Metastatic Liver Carcinoma in the Adrenal Gland (tissue), 2 donors: ENCODE results near the genes WWC2 and ENPP6.

GRCh38 chr4:176380582-176381295, 61.0 kb downstream of the SPCS3 start:
- PRO-cap, 2 experiments, result peak in 1 of 2 experiments; most common minus-strand start chr4:176380944 (in 1)

DNA sequence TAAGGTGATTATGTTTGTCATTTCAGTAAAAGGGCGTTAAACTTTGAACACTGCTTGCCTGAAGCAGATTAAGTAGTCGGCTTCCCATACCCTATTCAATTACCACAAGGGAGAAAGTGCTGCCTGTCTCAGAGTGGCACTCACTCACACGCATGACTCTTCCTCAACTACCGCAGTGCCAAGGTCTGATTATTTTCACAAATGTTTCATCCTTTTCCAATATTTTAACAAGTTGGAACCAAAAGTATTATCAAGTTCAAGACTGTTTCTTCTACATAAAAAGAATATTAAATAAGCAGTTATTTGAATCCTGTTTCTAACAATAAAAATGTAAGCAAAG, 10.9 kb downstream of the VEGFC start:
- PRO-cap, 2 experiments, result no peak in any of the 2 experiments

GRCh38 chr4:176905473-176905934, 112.8 kb upstream of the VEGFC start:
- PRO-cap, 2 experiments, result no peak in any of the 2 experiments

DNA sequence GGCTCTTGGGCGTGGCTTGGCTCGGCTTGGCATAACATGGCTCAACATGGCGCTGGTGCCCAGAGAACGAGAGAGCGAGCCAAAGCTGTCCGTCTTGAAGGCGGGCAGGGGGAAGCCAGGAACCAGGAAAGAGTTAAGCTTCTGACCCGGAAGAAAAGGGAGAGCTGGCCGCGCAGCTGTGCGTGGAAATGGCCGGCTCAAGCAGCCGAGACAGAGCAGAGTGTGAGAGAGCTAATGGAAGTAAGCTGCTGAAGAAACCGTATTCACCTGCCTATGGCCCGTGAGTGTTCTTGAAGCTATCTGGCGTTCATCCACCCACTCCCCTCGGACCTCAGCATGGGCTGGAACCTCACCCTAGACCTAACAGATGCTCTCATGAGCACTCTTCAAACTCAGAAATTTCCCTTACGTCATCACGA, 286.4 kb upstream of the AGA start:
- PRO-cap, 2 experiments, result no peak in any of the 2 experiments

- PRO-cap, 2 experiments, result no peak in any of the 2 experiments
Measured at GRCh38 chr4:178322880-178323222, 880.6 kb upstream of the AGA start.

- PRO-cap, 2 experiments, result no peak in any of the 2 experiments
Measured at GRCh38 chr4:179465162-179465845, 2023.1 kb upstream of the AGA start.

- PRO-cap, 2 experiments, result no peak in any of the 2 experiments
Measured at GRCh38 chr4:181549118-181549590, 694.0 kb upstream of the TENM3 start.

- PRO-cap, 2 experiments, result no peak in any of the 2 experiments
Measured at GRCh38 chr4:182593677-182594171, 323.5 kb downstream of the DCTD start.

- PRO-cap, 2 experiments, result no peak in any of the 2 experiments
Measured at GRCh38 chr4:182887833-182888253, 29.3 kb downstream of the DCTD start.

DNA sequence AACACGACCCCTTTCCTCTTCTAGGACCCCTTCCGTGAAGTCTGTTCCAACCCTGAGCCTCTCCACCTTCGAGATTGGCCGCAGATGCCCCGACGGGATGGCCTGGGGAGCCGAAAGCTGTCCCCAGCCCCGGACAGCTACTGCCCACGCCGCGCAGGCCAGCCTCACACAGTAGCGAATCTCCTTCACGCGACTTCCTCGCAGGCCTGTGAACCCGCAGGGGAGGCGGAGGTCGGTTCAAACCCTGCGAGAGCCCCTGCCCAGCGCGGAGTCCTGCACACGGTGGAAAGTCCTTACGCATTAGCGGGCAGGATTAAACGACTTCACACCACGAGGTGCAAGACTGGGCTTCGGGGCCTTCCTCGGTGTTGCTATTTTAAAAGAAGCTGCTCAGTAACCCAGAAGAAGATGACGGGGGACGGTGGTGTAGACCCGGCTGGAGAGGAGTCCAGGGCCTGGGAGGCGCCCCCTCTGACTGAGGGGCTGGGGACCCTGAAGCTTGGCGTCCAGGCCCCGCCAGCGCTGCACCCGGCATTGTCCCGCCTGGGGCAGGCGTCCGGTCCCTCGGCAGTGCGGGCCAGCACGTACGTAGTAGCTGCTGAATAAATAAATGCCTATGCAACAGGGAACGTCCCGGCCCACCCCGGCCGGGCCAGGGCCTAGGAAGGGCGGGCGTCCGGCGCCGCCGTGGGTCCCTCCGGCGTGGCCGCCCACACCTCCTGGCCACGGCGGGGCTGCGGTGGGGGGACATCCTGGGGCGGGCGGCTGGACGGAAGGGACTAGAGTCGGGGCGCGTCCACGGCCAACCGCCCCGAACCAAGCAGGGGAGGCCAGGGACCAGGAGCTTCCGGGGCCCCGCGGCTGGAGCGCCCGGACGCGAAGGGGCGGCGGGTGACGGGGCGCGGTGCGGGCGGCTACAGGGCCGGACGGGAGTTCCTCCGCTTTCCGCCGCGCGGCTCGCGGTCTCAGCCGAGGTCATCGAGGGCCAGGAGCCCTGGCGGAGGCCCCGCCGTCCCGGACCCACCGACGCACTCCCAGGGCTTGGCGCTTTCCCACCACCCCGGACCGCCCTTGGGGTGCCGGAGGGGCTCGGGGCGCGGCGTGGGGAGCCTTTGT, 1.1 kb upstream of the WWC2 start:
- PRO-cap, 2 experiments, result peak in 1 of 2 experiments; most common plus-strand start position 655 of the sequence (in 1); most common minus-strand start position 574 of the sequence (in 1)

DNA sequence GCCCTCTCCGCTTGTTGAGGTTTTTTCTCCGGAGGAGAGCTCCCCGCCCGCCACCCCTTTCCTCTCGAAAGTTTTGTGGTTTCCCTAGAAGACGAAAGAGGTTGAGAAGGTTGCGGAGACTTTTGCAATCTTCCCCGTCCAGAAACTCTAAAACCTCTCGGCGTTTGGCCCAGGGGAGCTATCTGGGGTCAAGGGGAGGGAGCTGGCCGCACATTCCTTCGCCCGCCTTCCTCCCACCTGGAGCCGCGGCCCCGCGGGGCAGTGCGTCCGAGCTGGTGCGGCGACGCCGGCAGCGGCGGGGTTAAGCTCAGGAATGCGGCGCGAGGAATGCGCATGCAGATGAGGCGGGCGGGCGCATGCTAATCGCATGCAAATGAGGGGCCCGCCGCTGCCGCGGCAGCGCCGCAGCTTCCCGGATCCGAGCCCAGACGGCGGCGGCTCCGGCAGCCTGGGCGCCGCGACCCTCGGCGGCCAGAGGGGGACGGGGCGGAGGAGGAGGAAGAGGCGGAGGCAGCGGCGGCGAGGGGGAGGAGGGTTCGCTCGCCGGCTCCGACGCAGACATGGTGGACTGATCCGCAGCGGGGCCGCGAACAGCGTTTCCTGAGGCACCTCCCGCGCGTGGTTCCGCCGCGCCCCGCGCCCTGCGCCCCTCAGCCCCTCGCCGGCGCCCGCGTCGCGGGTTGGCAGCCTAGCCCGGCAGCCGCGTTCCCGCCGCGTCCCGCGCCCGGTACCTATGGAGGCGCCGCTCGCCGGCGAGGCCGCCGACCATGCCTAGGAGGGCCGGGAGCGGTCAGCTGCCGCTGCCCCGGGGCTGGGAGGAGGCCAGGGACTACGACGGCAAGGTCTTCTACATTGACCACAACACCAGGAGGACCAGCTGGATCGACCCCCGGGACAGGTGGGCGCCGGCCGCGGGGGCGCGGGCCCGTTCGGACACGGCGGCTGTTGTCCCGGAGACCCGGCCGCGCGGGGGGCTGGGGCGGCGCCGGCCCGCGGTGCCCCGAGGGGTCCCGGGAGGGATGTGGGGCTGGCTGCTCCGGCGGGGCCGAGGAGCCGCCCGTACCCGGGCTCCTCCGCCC, at the start of gene WWC2:
TSS of gene WWC2 (plus strand) at position 533 of the 1,079 bp plus-strand sequence.
- PRO-cap, 2 experiments, result peak in 2 of 2 experiments; most common plus-strand start position 427 of the sequence (in 2); most common minus-strand start position 274 of the sequence (in 2)

GRCh38 chr4:183100804-183101175, 1.7 kb downstream of the WWC2 start:
- PRO-cap, 2 experiments, result no peak in any of the 2 experiments

DNA sequence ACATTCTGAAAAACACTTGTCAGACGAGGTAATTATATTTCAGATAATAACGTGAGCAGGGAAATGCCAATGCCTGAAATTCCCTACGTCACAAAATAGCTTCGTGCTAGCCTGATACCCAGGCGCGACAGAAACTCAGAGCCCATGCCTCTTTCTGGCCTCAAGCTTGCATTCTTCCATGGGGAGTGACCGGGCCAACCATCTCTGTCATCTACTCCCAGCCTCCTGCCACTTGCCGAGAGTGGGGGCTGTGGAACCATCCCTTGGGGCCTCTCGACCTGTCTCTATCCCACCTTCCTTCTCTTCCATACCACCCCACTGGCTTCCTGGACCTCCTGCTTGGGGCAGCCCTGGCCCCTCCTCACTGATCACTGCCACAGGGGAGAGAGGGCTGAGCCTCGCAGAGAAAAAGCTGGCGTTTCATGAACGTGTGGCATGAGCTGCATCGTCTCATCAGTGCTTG, 34.5 kb upstream of the CDKN2AIP start:
- PRO-cap, 2 experiments, result no peak in any of the 2 experiments

- PRO-cap, 2 experiments, result no peak in any of the 2 experiments
Measured at GRCh38 chr4:183746771-183747317, 87.8 kb downstream of the TRAPPC11 start.

- PRO-cap, 2 experiments, result no peak in any of the 2 experiments
Measured at GRCh38 chr4:183876034-183876929, 28.8 kb upstream of the STOX2 start.

DNA sequence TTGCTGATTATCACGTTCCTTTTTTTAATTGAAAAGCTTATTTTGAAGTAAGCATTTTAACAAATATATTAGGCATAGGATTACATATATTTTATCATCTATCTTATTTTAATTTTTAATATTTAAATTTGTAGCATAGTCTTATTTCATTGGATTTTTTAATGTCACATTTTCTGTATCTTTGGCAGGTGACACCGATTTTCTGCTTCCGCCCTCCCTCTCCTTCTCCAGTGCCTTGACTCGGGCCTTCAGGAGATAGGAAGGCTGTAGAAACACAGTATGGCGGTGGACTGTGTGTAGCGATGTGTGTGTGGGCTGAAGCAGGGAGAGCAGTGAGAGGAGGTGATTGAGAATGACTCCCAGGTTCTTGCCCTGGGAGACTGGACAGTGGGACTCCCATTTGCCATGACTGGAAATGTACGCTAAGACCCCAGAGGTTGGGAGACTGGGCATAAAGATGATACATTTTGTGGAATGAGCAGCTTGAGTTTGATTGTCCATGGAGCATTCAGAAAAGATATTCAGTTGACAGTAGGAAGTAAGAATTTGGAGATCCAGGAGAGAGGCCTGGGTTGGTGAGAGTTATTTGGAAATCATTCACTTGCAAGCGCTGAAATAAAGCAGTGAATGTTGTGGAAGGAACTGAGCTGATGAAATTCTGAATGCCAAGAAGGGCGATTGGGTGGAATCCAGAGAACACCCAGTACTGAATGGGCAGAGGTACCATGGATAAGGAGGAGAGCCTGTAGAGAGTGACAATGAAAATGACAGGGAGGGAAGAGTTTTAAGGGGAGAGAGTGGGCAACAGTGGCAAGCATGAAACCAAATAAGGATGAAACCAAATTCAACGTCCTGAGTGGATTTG, 6.9 kb upstream of the STOX2 start:
- PRO-cap, 2 experiments, result no peak in any of the 2 experiments

DNA sequence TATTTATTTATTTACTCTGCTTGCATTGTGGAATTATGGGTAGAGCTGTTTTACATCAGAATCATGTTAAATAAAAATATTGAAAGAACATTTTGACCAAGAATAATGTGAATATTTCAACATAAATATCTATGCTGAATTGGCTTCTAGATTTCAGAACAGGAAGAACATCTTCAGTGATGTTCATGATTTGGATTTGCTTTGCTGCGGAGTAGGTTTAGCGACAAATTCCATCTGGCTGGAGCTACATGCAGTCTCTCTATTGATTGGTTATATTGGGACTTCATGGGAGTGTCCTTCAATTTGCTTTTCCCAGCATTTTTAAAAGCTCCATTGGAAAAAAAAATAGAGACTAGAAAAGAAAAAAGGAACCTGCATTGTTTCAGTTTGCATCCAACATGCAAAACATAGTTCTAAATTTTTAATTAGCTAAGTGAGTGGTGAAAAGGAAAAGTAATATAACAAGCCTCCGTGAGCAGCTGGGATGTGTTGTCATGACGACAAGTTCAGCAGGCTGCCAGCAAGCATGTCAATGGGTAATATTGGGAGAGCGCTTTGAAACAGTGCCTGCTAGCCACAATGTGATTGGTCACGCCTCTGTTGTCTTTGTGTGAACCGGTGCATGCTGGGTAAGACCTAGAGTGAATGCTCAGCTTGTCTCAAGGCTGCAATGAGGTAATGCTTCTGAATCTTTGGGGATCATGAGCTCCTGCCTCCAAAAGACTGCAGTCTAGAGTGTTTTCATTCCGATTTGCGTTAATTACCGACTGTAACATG, 54.7 kb downstream of the STOX2 start:
- PRO-cap, 2 experiments, result no peak in any of the 2 experiments

- PRO-cap, 2 experiments, result no peak in any of the 2 experiments
Measured at GRCh38 chr4:184097089-184097716, 120.5 kb downstream of the ENPP6 start.

DNA sequence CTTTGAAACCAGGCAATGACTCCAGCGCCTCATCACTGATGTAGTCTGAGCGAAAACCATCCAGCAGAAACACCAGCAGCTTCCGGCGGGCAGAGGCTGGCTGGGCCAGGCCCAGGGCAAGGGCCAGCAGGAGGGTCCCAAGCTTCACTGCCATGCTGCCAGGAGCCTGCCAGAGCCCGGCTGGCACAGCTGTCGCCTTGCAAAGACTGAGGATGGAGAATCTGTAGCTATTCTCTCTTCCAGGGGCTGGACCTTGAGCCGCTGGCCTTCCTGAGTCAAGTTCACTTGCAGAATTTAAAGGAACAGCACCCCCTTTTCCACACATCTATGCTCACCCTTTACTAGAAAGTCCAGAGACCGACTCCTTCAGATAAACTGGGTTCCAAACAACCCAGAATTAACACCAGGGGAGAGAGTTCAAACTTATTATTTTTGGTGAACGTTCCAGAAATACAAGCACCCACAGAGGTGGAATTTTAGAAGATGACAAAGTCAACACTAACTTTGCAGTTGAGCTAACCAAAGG, at the start of gene ENPP6:
TSS of gene ENPP6 (minus strand) at position 208 of the 526 bp plus-strand sequence.
- PRO-cap, 2 experiments, result no peak in any of the 2 experiments

- PRO-cap, 2 experiments, result peak in 2 of 2 experiments; most common plus-strand start chr4:184343825 (in 2); most common minus-strand start chr4:184343754 (in 1)
Measured at GRCh38 chr4:184343239-184344335, 125.9 kb upstream of the ENPP6 start.